Measurements from ENCODE around the gene EIF2AK3.

DNA sequence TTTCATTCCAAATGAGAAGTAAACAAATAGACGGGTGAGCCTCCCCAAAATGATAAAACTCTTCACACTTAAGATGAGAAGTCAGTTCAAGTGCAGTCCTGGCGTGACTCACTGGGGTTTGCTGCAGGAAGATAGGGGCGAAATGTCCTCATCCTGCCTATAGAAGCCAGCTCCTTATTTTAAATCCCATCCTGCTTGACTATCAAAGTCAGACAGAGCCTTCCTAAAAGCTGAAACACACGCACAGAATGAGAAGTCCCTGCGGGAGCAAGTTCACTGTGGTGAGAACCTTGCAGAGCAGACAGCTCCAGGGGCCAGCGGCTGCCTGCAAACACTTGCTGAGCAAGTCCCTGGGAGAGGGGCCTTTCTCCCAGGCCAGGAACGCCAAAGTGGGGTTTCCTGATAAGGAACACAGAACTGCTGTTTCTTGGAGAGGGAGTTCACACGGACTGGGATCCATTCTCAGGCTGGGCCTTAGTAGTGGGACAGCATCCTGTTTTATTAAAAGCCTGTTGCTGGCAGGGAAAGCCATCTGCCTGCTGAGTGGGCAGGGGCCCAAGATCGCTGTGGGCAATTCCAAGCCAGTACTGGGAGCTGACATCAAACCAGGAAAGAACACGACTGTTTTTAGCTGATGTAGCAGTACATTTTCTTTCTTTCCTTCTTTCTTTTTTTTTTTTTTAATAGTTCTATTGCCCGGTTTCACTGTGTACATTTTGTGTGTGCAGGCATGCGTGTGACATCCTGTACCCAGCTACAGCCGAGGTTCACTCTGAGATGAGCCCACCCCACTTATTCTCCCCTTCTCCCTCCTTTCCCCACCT, 143.8 kb upstream of the PLGLB2 start:
- RRBS, result no CpG with 5 or more reads among the region's 13 CpGs

- RRBS, result no CpG with 5 or more reads among the region's 9 CpGs
Measured at GRCh38 chr2:87639723-87640108, 108.2 kb upstream of the PLGLB2 start.

DNA sequence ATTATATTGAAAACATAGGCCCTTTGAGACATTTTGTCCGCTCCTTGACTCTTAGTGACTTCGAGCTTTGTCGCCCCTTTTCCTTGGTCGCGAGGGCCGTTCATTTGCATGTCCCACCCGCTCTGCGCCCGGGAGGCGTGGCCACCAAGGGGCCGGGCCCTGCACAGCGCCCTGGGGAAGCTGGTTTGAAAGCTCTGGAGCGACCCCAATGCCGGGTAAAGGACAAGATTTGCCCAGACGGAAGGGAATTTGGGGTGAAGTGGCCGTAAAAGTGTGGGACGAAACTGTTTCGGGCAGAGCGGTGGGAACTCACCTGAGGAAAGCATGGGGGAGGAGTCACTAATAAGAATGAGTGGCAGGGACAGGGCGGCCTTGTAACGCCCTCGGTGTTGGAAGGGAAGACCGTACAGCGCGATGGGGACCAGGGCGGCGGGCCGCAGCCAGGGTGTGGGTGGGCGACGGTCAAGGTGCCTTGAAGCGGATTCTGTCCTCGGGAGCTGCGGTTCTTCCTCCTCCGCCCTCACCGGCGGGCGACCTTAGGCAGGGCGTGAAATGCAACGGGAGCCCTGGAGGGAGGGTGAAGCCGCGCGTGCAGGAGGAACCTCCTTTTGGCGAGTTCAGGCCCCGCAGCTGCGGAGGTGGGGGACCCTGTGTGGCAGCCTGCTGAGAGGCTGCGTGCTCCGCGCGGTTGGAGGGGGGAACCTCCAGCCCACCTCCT, 38.8 kb downstream of the KRCC1 start:
- RRBS, result 4% methylated on average over 2 of the region's 49 CpGs

DNA sequence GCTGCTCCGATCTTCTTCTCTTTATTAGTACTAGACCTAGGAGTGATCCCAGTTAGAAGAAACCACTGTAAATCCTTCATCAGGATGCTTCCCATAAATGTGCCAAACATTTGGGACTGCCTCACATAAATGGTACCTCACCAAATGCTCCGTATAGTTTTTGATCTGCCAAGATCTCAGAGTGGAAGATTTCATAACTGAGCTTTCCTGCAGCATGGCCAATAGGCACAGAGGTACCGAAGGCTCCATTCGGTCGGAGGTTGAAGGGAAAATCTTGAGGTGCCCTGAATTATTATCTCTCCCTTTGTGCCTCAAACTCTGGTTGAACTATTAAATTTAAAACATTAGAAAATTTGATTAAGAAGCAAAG, 10.5 kb upstream of the FABP1 start:
- RRBS, result no CpG with 5 or more reads among the region's 5 CpGs

DNA sequence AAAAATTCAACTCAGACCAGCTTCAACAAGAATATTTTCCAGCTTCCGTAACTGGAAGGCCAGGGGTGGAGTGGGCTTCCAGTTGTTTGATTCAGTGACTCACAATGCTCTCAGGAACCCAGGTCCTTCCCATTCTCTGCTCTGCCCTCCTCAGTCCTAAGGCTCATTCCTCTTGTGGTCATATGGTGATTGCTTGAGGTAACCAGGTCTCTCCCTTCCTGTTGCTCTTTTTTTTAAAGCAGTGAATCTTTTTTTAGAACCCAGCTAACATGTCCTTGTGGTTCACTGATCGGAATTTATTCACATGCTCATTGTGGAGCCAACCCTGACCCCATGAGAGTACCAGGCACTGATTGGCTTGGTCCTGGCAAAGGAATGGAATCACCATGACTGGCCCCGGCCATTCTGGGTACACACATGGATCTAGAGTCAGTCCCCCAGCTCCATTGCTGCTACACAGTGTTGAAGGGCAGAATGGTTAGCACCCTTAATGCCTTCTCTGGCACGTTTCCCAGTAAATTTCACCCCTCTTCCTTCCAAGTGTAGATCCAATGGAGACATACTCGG, 7.4 kb downstream of the THNSL2 start:
- RRBS, result no CpG with 5 or more reads among the region's 5 CpGs

DNA sequence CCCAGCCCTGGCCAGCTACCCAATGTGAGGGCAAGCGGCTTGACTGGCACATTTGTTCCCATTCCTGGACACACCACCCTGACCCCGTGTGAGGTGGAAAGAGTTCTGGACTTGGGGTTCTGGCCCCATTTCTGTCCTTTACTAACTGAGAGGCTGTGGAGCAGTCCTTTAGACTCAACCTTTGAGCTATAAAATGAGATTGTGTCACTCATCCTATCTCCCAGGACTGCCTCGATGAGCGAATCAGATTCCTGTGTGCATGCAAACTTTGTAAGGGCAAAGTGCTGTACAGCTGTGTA, 9.2 kb downstream of the THNSL2 start:
- RRBS, result no CpG with 5 or more reads among the region's 4 CpGs

DNA sequence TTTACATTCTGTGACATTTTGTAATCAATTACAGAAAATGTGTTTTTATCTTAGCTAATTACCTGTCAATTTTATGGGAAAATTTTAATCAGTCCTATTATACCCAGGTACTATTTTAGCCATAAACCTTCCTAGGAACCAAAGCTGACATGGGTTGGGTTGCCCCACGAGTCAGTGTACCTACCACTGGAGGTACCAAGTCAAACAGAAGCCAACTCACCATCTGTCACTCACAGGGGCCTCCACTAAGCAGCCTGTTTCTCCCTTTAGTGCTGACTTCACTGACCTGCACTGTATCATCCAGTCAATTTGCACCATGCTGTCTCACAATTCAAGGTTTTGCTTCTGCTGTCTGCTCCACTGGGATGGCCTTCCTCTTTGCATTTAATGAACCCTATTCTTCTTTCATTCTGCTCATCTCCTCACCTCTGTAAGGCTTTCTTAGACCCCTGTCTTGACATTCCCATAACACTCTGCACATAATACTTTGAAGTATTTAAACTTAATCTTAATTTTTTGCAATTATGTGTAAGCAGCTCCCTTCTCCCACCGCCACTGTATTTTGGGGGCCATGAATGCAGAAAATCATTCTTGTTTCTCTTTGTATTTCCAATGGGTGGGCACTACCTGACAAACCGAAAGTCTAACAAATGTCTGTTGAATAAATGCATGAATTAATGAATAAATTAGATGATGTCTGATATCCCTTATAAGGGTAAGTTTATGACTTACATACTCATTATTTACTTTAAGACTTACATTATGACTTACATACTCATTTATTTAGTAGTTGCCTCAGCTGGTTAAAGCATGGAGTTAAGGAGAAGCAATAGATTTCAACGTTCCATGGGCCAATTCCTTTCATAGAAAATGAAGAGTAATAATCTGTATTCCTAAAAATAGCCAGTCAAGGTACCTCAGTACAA, 47.0 kb downstream of the EIF2AK3 start:
- RRBS, result no CpG with 5 or more reads among the region's 4 CpGs

DNA sequence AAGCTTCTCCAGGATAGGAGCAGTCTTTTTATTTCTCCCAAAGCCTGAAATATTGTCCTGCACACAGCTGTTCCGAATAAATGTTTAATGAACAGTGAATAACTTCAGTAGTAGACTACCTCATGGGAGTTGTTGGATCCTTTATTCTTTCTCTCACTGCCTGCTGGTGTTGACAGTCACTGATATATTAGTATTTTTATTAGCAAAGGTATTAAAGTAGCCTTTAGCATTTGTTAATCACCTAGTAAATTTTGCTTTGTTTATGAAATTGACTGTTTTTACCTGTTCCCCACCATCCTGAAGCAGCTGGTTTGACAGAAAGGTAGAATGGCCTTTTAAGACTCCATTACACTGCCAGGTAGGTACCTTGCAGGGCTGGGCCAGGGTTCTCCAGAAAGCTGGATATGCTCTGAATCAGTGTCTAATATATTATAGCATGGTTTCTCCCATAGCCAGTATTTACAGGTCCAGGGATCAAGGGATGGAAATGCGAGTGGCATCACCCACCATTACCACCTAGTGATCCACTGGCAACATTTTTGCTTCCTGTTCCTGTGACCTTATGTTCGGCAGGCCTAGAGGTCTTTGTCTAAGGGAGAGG, 45.6 kb downstream of the EIF2AK3 start:
- RRBS, result no CpG with 5 or more reads among the region's 3 CpGs

- RRBS, result no CpG with 5 or more reads among the region's 4 CpGs
Measured at GRCh38 chr2:88608300-88608907, 18.9 kb downstream of the EIF2AK3 start.

- RRBS, result 2% methylated on average over 40 of the region's 108 CpGs
Measured at GRCh38 chr2:88626677-88627661, at the start of gene EIF2AK3. Gene EIF2AK3 (minus strand): TSS chr2:88627464.

GRCh38 chr2:88656571-88657046, 29.3 kb upstream of the EIF2AK3 start:
- RRBS, result no CpG with 5 or more reads among the region's 5 CpGs

- RRBS, result no CpG with 5 or more reads among the region's 9 CpGs
Measured at GRCh38 chr2:88658935-88660083, 32.0 kb upstream of the EIF2AK3 start.

DNA sequence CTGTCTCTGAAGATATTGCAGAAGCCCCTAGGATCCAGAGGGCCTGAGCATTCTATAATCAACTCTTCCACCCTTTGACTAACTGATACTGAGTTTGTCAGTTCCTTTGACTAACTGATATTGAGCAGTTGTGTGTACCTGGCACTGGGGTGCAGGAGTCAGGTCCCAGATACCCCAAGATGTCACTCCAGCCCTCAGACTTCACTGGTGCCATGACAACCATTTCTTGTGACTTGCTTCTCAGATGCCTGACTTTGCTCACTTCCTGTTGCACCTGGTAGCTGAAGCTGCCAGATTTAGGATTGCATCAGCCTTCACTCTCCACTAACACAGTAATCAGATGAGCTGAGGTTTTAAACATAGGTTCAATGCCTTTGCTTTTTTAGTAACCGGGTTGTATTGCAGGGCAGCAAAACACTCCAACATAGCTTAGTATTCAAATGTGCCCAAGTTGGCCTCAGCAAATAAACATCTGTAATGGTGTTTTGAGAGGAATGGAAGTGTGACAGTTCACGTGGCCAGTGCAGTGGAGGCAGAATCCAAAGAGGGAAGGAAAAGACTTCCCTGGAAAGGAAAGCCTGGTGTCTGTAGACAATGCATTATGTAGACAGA, 62.8 kb downstream of the RPIA start:
- RRBS, result no CpG with 5 or more reads among the region's 2 CpGs

- RRBS, result no CpG with 5 or more reads among the region's 5 CpGs
Measured at GRCh38 chr2:88782612-88783215, 91.2 kb downstream of the RPIA start.

GRCh38 chr2:88885871-88886398, 194.5 kb downstream of the RPIA start:
- RRBS, result no CpG with 5 or more reads among the region's 8 CpGs

DNA sequence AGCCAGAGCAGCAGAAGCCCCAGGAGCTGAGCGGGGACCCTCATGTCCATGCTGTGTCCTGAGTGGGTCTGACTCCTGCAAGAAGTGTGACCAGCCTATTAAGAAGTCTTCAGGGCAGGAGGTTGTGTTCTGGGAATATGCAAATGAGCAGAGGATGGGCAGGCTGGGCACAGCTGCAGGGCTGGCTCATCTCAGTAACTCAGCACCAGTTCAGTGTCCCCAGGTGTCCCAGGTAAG, 354.9 kb downstream of the RPIA start:
- RRBS, result no CpG with 5 or more reads among the region's 1 CpG

- RRBS, result no CpG with 5 or more reads among the region's 4 CpGs
Measured at GRCh38 chr2:89117549-89118070, 426.1 kb downstream of the RPIA start.

DNA sequence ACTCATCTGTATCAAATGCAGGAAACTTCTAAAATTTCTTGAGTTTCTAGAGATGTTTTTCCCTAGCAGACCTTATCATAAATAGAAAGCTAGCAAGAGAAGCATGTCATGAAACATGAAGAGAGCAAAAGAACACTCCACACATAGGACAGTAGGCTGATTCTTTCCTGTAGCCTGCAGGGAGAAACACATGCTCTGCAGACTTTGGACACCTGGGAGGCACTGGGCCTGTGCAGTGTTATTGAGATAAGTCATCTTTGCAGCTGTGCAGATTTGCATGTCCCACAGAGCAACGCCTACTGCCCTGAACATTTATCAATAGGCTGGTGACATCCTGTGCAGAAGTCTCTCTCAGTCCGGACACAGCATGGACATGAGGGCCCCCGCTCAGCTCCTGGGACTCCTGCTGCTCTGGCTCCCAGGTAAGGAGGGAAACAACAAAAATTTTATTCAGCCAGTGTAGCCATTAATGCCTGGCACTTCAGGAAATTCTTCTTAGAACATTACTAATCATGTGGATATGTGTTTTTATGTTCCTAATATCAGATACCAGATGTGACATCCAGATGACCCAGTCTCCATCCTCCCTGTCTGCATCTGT, 1277.1 kb downstream of the RPIA start:
- RRBS, result no CpG with 5 or more reads among the region's 3 CpGs

GRCh38 chr2:91744474-91745338, 2842.4 kb upstream of the AQP7B start:
- RRBS, result no CpG with 5 or more reads among the region's 24 CpGs

DNA sequence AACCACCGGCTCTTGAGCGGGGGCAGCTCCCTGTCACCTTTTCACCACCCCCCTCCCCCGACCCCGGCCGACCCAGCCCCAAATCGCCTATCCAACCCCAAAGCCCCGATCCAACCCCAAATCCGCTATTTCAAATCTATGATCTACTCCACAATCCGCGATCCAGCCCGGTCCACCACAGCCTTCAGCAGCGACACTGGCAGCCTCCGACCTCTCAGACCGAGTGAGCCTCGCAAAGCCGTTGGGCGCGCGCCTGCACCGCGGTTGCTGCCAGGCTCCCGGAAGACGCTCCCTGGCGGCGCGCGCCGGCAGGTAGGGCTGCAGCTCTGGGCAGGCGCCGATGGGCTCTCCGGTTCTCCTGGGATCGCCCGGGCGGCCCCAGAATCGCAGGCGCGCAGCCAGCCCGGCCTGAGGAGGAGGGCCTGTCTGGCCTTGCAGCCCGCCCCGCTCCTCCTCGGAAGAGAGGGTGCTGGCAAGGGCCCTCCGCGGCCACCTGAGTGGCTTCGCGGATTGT, 14.0 kb upstream of the TEKT4 start:
- RRBS, result no CpG with 5 or more reads among the region's 45 CpGs